Left lung (tissue), 1 donor: Measurements from ENCODE around the gene NUDT19.

DNA sequence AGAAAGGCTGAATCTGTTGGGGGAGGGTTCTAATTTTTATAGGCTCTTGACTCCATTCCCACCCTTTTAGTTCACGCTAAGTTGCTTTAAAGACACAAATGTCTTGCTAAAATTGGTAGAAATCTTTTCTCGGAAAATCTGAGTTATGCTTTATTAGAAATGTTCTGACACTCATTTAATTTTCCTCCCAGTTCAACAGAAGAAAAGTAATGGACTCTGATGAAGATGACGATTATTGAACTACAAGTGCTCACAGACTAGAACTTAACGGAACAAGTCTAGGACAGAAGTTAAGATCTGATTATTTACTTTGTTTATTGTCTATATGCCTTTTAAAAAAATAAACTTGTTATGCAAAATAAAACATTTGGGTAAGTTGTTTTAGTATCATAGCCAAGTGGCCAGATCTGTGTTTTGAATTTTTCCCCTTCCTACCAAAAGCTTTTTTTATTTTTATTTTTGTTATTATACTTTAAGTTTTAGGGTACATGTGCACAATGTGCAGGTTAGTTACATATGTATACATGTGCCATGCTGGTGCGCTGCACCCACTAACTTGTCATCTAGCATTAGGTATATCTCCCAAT is 6.2 kb downstream of the PDCD5 start:
- PRO-cap, result no peak

- PRO-cap, result no peak
Observed at GRCh38 chr19:32652841-32653727, 21.9 kb downstream of the ANKRD27 start.

- PRO-cap, result bidirectional peak, plus-strand start at chr19:32691821, minus-strand start at chr19:32691743; bidirectional peak, plus-strand start at chr19:32692153, minus-strand start at chr19:32692019; bidirectional peak, plus-strand start at chr19:32692360, minus-strand start at chr19:32692284; bidirectional peak, plus-strand start at chr19:32692605, minus-strand start at chr19:32692596
Observed at GRCh38 chr19:32691494-32692896, at the start of gene NUDT19. Gene NUDT19 (plus strand): TSS chr19:32691821.

DNA sequence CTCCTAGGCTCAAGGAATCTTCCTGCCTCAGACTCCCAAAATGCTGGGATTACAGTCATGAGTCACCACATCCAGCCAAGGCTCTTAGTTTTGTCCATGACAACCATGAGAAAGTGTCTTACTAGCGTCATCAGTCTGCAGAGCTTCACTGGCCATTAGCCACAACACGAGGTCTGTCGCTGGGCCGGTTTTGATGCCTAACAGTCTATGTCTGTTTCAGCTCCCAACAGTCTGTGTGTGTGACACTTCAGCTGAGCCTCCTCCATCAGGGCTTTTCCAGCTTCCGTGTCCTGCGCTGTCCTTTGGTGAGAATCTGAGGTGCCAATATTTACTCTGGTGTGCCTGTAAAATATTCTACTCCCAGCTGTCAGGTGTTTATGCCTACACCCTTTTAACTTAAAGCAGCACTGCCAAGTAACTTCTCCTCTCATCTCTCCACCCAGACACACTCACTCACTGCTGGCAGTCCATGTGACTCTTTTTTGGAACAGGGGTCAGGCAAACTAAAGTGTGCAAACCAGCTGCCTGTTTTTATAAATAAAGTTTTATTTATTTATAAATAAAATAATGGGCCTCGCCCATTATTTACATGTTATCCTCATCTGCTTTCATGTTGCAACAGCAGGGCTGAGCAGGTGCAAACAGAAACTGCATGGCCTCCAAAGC is 47.4 kb downstream of the CEP89 start:
- PRO-cap, result no peak

DNA sequence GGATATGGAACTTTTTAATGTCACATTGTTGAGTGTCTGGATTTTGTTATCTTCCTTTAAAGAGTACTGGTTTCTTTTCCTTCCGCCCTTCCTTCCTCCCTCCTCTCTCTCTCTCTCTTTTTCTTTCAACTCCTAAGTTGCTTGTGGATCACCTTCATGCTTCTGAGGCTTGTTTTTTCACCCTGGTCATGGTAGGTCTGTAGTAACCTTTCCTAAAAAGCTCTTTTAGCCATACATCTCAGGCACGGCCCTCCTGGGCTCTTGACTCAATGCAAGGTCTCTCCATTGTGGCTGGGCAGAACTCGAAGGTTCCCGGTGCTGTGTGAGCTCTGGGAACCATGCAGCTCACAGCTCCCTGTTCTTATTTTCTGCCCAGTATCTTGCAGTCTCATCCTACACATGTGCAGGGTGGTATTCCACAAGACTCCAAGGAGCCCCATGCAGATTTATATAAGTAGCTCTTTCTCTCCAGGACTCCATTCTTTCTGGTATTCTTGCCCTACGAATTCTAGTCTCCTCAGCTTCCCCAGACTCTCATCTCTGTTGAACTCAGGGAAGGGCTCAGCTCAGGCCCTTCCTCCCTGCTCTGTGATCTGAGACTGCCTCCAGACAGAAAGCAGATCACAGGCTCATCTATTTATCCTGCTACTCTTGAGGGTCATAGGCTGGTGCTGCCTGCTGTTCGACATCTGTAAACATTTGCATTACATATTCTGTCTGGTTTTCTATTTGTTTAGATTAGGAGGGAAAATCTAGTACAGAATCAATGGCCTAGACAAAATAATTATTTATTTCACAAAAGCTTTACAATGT is 43.3 kb downstream of the CEP89 start:
- PRO-cap, result no peak

DNA sequence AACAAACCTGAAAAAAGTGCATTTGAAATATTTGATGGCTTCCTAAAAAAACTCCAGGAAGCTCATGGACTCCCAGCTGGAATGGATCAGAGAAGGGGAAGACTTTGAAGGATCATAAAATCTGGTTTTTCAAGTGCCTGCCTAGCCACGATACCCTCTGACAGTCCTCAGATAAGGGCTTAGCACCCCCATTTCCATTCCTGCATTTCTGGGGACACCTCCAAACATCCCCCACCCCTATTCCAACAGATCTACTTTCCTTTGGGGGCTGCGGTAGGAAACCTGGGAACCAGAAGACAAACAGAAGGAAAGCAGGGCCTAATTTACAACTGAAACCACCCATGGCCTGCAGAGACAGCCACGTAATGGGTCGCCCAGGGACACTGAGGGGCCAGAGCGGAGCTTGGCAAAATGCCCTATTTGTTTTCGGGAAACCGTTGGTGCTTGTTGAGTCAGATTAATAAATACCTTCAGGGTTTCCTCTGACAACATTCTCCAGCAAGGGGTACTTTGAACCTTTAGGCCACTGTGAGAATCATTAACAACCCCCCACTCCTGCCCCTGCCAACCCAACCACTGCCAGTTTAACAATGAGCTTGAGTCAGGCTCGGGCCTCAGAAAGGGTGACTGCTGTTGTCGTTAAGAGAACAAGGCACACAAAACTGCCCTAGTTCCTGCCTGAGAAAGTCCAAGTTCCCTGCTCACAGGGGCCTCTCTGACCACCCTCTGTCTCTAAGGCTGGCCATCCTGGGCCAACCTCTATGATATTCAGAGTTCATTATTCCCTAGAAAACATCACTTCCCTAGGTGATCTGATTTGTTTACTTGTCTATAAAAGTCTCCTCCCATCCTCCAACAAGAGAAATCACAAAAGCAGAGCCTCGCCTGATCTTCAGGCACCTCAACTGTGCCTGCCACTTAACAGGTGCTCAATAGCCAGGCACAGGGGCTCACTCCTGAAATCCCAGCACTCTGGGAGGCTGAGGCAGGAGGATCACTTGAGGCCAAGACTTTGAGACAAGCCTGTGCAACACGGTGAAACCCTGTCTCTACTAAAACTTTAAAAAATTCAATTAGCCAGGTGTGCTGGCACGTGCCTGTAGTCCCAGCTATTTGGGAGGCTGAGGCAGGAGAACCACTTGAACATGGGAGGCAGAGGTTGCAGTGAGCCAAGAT is 23.3 kb downstream of the RHPN2 start:
- PRO-cap, result no peak

GRCh38 chr19:33047152-33047969 is 17.3 kb downstream of the RHPN2 start:
- PRO-cap, result no peak

DNA sequence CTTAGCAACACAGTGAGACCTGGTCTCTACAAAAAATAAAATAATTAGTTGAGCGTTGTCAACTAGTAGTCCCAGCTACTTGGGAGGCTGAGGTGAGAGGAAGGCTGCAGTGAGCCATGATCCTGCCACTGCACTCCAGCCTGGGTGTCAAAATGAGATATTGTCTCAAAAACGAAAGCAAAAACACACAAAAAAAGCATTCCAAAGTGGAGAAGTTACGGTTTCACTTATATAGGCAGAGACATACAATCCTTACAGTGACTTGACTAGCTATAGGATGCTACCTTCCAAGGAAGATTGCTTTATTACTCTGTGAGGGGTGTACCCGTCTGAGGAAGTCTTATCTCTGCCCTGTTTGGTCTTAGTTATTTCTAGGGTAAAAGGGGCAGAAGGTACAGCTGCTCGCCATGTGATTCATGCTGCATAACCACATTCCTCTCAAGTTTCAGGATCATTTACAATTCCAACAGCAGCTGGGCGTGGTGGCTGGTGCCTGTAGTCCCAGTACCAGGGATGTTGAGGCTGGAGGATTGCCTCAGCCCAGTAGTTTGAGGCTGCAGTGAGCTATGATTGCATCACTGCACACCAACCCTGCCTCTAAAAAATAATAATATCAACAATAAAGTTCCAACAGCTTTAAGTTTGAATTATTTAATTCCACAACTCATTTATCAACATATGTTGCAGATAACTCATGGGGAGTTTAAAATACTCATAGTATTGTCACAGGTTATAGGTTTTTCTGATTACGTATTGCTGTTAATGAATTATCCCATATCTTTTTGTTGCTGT is 2.9 kb upstream of the GPATCH1 start:
- PRO-cap, result no peak

- PRO-cap, result no peak
Observed at GRCh38 chr19:33248837-33249740, 23.4 kb upstream of the SLC7A10 start.

GRCh38 chr19:33286777-33287331 is 15.5 kb downstream of the CEBPA start:
- PRO-cap, result bidirectional peak, plus-strand start at chr19:33287123, minus-strand start at chr19:33287077

DNA sequence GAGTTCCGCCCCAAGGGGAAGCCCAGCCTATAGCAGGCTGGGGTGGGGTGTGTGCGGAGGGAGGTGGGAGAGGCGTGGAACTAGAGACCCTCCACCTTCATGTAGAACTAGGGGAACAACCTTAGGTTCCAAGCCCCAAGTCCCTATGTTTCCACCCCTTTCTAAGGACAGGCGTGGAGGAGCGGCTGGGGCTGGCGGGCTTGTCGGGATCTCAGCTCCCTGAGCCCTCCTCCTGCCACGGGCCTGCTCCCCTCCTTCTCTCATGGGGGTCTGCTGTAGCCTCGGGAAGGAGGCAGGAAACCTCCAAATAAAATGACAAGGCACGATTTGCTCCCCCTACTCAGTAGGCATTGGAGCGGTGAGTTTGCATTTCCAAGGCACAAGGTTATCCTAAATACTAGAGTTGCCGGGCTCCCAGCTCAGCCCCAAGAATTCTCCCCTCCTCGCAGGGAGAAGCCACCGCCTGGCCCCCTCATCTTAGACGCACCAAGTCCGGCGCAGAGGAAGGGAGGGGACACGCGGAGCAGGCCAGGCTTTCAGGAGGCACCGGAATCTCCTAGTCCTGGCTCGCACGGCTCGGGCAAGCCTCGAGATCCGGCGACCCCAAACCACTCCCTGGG is 1.6 kb downstream of the CEBPA start:
- PRO-cap, result no peak

DNA sequence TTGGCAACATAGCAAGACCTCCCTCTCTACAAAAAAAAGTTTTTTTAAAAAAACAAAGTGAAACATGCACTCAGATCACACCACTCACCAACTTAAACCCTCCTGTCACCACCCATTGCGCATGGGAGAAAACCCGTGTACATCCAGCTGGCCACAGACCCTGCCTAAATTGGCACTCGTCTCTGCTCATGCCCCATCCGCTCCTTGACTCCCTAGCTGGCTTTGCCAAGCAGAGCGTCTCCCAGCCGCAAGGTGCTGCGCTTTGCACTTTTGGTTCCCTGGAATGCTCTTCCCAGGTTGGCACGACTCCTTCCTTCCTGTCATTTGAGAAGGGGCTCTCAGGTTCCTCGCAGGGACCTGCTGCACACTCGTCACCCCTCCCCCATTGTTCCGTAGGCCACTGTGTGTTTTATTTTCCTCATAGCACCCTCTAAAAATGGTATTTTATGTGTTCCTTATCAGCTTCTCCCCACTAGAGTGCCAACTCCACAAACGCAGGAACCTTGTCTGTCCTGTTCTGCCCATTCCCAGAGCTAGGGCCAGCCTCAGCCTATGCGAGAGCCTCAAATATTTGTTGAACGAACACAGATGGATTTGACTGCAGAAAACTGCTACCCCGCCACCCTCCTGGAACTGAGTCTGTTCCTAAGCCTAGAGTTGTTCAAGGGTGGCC is 8.3 kb upstream of the CEBPA start:
- PRO-cap, result no peak

GRCh38 chr19:33376469-33376915 is 3.0 kb downstream of the CEBPG start:
- PRO-cap, result bidirectional peak, plus-strand start at chr19:33376568, minus-strand start at chr19:33376526

DNA sequence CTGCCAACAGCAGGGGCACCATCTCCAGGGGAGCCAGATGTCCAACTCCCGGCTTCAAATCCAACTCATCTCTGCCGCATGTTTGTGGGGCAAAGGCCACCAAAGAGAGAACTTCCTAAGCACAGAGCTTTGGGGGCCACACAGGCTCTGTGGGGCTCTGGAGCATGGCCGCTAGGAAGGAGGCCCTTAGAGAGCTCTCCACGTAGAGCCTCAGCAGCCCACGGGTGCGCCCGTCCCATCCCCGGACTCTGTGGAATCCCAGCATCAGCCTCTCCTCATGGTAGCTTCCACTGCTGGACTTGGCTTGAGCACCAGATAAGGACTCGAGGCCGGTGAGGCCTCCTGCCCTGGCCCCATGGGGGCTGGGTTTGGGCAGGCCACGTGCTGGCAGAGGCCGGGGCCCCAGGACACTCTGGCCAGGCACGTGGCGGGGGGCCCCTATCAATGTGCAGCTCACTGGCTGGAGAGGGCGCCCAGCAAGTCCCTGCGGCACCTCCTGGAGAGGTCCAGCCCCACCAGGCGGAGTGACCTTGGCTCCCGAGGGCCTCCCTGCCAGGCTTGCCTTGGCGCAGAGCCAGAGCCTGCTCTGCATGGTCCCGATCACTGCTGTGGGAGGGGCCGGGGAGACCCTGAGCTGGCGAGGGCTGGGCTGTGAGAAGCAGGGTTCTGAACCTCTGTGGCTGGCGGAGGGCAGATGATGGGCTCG is 18.8 kb downstream of the CEBPG start:
- PRO-cap, result no peak

DNA sequence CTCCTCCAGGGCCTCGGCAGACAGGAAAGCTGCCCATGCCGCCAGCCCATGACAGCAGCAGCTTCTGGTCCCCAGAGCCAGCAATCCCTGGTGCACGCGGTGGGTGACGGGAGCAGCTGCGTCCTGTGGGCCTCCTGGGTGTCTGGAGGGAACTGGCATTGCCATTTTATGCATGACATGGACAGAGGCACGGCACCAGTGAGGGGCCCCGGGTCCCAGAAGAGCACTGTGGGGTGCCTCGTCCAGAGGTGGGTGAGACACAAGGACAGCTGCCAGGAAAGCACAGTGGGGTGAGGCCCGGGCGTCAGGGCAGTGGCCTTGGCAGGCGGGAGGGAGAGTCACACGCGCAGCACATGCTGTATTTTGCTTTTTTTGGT is 32.3 kb downstream of the CEBPG start:
- PRO-cap, result no peak

DNA sequence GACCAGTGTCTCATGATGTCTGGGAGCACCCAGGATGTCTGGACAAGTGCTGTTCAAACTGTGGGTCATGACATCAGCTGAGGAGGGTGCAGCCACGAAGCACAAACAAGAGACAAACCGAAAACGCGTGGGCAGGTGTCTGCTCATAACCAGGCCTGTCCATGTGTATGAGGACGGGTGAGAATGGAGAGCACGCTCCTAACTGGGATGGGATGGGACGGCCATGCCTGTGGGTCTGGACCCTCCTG is 32.6 kb downstream of the CEBPG start:
- PRO-cap, result no peak

GRCh38 chr19:33414381-33414670 is 40.8 kb downstream of the CEBPG start:
- PRO-cap, result no peak

DNA sequence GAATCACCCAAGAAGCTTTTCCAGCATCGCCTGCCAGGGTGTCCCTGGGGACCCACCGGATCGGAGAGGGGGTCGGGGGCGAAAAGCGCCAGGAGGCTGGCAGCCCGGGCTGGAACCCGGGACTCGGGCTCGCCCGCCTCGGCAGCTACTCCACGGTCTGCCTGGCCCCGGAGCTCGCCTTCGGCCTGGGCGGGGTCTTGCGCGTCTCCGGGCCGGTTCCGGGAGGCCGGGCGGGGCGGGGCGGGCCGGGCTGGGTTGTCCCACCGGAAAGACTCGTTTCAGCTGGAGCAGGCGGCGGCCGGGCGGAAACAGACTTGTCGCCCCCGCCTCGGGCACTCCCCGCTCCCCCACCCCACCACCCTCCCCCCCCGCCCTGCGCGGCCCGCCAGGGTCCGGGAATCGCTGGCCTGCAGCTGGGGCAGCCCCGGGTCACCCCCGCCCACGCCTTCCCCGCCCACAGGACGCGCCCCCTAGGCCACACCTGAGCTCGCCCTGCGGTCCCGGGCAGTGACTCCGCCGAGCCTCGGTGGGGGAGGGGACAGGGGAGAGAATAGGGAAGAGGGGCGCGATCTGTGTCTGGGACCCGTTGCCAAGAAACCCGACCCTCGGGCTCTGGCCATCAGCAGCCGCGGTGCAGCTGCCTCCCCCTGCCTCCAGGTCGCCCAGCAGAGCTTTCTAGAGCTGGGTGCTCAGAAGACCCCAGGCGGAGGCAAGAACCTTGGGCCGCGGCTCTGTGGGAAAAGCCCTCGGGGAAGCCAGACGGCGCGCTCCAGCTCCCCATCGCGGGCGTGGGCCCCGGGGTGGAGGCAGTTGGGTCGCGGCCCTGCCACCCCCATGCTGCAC is 109.4 kb downstream of the KCTD15 start:
- PRO-cap, result bidirectional peak, plus-strand start at position 285 of the sequence, minus-strand start at position 147 of the sequence; bidirectional peak, plus-strand start at position 746 of the sequence, minus-strand start at position 512 of the sequence

GRCh38 chr19:34263655-34264275 is 9.4 kb downstream of the GARRE1 start:
- PRO-cap, result no peak

DNA sequence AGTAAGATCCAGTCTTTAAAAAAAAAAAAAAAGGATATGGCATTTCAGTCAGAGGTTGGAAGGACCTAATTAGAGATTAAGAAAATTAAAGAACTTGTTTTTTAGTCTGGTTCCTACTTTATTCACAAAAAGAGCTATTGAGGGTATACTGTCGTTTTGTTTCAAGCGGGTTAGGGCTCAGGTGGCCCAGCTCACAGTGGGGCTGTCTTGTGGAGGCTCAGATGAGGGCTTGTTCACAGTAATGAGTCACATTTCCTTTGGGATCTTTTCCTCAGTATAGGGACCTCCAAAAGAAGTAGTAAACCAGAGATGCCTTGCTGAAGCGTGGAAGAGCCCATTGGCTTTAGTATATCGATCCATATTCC is 33.0 kb upstream of the GPI start:
- PRO-cap, result no peak